Left cardiac atrium (tissue), 1 donor: ENCODE measurements around a stretch of chr5.

DNA sequence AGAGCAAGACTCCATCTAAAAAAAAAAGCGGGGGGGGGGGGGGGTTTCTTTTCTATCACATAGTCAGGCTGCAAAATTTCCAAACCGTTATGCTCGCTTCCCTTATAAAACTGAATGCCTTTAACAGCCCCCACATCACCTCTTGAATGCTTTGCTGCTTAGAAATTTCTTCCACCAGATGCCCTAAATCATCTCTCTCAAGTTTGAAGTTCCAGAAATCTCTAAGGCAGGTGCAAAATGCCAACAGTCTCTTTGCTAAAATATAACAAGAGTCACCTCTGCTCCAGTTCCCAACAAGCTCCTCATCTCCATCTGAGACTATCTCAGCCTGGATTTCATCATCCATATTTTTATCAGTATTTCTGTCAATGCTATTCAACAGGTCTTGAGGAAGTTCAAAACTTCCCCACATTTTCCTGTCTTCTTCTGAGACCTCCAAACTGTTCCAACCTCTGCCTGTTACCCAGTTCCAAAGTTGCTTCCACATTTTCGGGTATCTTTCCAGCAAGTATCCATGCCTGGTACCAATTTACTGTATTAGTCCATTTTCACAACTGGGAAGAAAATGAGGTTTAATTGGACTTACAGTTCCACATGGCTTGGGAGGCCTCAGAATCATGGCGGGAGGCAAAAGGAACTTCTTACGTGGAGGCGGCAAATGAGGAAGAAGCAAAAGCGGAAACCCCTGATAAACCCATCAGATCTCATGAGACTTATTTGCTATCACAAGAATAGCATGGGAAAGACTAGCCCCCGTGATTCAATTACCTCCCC, 61.6 kb downstream of the MYO10 start:
- PRO-cap, result no peak

DNA sequence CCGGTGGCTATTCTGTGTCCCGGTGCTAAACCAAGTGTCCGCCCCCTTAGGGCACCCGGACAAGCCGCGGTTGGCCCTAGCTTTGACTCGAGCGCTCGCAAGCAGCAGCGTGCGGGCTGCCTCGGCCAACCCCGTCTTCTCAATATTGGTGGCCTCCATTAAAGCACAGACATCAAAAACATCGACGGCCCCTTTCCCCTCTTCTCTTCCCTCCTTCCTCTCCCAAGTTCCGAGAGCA, 1.1 kb upstream of the BASP1 start:
- PRO-cap, result no peak

DNA sequence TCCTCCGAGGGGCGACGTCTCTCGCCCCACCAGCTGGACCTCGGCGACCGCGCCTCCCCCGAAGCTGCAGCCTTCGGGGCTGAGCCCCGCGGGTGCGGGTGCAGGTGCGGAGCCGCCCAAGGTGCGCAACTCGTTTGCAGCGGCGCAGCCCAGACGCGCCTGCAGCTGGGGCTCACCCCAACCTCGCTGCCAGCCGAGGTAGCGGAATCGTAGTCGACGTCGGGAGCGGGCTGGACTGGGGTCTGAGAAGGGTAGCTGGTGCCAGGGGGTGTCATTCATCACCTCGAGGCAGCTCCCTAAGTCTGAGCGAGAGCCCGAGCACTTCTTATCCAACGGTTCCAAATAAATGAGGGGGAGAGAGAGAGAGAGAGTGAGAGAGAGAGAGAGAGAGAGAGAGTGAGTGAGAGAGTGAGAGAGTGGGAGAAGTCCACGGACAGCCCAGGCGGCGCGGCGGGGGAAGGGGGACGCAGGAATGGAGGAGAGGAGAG, 687 bp upstream of the BASP1 start:
- PRO-cap, result no peak

DNA sequence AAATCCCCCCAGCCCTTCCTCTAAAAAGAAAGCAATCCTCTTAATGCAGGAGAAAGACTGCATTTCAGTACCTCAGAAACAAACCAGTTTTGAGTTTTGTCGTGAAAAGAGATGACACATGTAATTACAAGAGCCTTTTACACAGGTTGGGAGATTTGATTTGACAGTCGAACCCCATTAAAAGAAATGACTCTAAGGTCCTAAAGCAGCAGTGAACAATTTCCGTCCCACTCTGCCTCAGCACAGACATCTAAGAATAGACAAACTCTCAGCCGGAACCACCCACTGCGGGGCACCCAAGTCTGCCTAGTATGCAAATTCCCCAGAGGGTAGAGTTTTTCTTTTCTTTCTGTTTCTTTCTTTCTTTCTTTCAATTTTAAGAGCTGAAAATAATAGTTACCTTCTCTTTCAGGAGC, 64.9 kb downstream of the BASP1 start:
- PRO-cap, result no peak

- PRO-cap, result no peak
These were observed 55.2 kb downstream of the H3Y2 start for GRCh38 chr5:17436689-17437080.

- PRO-cap, result no peak
These were observed 174.2 kb upstream of the CDH12 start for GRCh38 chr5:23027275-23027800.

DNA sequence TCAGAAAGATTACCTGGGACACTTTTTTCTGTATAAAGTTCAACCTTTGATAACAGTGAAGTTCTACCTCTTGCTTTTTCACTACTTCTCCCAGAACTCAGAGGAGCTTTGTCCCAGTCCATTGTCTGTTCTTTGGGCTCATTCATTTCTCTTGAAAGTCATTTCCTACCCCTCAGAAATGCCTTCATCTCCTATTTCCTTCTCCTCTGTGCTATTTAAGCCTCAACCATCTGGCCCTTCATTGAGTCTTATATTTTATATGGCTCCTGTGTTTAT, 16.4 kb upstream of the CDH10 start:
- PRO-cap, result no peak

- PRO-cap, result no peak
These were observed 1359.2 kb upstream of the CDH9 start for GRCh38 chr5:28397536-28398061.

- PRO-cap, result no peak
These were observed 2001.9 kb upstream of the CDH6 start for GRCh38 chr5:29191304-29192189.

DNA sequence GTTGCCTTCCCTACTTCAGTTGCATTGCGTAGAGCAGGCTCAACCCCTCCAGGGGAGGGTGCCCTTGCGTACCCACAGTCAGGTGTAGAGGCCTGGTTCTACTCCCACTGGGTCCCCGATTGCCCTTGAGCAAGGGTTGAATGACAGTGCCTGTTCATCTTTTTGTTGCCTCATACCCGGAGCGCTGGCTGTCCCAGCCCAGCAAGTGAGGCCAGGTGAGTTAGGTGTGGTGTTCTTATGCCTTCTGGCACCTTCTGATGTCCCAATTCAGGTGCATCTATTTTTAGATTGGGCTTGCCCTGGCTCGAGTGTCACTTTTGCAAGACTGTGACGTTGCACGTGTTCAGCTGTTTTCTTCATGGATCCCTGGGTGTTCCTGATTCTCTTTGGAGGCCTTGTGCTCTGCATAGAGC, 257.8 kb downstream of the GOLPH3 start:
- PRO-cap, result no peak

- PRO-cap, result no peak
These were observed 146.4 kb downstream of the GOLPH3 start for GRCh38 chr5:32027258-32028520.

GRCh38 chr5:32168512-32169237, 5.4 kb downstream of the GOLPH3 start:
- PRO-cap, result no peak

DNA sequence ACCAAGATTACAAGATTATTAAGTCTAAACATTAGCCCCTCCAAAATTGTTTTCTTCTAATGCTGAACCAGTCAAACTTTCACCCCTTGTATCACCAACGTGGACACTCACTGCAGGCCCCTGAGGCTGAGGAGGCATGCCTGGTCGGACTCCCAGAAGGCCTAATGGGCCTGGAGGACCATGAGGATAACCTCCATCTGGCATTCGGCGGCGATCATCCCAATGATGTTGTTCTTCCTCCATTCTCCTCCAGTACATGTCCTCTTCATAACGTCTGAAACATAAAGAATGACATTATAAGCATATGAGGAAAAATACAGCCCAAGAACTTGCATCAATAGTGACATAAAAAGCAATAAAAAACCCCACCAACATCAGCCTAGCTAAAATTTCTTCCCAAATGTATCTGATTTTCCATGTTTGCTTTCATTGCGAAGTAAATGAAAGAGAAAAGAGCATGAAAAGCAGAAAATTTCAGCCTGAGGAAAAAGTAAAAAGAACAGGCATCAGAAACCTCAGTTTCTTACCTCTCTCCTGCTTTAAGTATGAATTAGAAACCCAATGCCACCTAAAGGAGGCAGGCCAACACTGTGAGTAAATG, 54.3 kb downstream of the ZFR start:
- PRO-cap, result no peak

- PRO-cap, result no peak
These were observed 47.2 kb upstream of the SUB1 start for GRCh38 chr5:32538013-32538615.

DNA sequence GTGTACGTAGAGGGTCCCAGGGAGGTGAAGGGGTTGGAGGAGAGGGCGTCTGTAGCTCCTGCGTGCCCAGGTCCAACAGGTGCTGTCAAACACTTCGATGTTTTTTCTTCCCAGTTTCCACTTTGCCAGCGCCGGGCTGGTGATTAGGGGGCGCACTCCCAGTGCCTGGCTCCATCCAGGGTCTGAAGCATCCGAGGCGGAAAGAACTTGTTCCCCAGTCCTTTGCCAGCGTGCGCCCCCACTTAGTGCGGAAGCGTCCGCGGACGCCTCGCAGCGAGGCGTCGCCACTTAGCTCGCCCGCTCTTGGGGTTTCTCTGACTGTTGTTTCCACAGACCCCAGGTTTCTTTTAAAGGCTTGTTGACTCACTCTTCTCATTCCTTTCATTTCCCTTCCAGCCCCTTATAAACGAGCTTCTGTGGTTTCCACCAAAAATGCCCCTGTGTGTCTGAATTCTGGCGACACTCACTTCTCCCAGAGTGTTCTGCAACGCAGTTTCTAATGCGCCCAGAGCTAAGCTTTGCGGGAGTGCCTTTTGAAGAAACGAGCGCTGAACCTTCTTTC, 1.7 kb downstream of the NPR3 start:
- PRO-cap, result no peak

DNA sequence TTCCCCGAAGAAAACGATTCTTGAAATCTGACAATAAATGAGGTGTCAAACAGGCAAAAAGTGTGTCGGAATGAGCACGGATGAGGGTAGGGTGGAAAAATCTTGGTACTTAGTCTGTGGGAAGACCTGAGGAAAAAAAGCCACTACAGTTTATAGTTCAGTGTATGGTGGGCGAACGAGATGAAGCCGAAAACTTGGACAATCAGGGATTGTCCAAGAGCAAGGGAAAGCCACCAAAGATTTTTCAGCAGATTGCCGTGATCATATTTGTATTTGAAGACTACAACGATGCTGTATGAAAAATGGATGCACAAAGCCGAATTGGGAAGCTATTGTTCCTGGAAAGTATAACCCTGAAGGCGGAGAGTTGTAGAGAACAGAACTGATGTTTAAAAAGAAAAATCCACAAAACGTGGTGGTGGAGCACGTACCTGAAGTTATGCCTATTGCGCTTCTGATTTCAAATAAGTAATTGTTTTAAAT, 950 bp upstream of the TARS1 start:
- PRO-cap, result no peak

DNA sequence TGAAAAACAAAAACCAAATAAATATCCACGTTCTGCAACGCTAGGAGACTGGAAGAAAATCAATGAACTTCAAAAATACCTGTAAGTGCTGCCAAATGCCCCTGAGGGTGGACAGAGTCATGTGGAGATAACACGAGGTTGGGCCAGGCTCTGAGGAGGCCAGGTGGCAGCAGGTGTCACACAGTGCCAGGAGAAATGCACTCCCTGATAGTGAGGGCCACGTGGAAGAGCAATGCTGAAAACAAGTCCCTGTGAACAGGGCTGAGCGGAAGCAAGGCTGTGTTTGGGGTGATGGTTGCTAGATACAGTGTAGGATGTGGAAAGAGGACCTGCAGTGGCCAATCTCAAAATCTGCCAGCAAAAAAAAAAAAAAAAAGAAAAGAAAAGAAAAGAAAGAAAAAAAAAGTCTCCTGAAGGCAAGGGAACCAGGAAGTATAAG, 16.9 kb downstream of the C1QTNF3 start:
- PRO-cap, result no peak

DNA sequence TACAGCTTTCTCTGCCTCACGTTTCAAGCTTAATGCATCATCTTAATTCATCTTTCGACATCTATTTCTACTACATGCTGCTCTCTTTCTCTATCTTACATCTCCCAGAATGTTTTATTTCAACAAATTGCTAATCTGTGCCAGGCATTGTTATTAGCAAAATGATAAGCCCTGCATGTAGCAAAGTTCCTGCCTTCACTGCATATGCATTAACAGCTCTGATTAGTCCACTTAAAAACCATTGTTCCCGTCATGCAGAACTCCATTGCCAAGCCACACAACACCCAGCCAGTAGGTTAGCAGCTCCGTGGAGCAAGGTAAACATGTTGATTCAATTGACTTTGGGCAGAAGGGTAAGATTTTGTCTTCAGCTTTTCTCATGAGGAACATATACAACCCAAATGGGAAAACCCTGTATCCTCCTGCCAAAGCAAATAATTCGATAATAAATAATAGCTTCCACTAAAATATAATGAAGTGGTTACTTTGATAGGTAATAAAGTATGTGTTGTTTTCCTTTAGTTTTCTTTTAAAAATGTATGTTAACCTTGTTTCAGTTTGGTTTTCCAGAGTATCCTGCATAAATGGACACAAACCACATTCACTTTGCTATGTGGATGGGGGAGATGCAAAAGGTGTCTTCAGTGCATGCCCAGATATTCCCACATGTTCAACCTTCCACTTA, 124.4 kb upstream of the C1QTNF3 start:
- PRO-cap, result no peak

GRCh38 chr5:34570490-34571821, 85.2 kb upstream of the RAI14 start:
- PRO-cap, result no peak

DNA sequence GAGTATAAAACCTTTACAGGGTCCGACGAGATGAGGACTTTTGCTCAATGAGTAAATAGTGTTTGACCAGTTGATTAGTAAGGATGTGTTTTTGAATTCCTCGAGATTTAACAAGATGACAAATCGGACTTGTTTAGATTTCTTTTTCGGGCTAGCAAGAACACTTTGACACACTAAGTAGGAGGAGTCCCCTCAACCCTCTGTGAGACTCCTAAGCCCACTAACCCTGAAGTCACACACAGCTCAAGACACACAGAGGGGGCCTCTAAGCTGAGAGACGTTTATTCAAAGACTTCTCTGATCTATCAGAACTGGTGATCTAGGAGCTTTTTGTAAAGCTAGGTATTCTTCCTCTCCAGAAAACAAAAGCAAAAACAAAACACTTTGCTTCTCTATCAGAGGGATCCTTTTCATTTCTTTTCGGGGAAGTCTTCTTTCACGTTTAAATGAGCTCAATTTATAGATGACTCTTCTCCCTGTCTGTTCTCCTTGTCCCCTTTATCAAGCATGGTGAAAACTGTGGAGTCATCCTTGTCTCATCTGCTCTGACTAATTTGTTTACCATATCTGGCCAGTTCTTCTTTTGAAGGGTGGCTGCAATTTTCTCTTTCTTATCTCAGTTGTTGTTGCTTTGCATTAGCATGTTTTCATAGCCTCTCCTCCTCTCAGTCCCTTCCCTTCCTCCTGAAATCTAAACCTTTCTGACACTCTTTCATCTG, 68.7 kb upstream of the RAI14 start:
- PRO-cap, result no peak